AG09319 (cell line): ENCODE data around the genes CHCT1 and LIMD2.

DNA sequence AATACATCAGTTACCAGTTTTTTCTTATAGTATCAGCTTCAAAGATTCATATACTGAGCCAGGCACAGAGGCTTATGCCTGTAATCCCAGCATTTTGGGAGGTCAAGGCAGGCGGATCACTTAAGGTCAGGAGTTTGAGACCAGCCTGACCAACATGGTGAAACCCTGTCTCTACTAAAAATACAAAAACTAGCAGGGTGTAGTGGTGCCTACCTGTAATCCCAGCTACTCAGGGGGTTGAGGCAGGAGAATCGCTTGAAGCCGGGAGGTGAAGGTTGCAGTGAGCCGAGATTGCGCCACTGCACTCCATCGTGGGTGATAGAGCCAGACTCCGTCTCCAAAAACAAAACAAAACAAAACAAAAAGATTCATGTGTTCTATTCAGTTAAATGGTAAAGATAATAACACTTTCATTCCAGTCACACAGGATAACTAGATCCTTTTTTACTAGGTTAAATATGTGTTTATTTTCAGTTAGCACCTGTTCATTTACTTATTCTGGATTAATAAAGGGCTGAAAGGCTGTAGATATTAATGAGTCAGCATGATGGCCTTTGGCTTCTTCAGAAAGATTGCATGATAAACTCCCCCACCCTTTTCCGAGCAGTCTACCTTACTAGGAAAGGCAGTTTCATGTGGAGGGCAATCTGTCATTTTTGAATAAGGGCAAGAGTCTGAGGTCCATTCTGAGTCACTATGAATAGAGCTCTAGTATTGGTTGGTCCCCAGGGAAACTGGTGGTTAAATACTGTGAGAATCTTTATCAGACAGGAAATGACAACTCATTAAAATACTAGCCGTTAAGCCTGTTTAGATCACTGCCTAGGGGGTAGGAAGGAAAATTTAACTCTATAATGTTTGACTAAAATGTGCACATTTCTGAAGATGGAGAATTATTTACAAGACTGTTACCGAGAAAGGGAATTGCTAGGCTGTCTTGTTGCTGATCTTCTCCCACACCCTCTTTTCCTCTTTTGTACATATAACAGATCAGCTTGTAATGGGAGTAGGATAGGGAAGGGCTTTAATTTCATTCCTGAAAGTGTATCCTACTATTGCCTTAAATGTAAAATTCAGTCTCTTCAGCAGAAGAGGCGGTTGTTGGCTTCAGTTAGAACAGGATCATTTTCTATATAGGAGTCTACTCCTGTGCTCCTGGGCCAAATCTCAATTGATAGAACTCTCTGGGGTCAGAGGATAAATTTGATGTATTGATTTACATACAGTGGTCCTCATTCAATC is 63.5 kb downstream of the TUBD1 start:
- RRBS, result no CpG with 5 or more reads among the region's 11 CpGs

- RRBS, result no CpG with 5 or more reads among the region's 6 CpGs
These were observed 52.9 kb downstream of the TUBD1 start for GRCh38 chr17:59839671-59840339.

DNA sequence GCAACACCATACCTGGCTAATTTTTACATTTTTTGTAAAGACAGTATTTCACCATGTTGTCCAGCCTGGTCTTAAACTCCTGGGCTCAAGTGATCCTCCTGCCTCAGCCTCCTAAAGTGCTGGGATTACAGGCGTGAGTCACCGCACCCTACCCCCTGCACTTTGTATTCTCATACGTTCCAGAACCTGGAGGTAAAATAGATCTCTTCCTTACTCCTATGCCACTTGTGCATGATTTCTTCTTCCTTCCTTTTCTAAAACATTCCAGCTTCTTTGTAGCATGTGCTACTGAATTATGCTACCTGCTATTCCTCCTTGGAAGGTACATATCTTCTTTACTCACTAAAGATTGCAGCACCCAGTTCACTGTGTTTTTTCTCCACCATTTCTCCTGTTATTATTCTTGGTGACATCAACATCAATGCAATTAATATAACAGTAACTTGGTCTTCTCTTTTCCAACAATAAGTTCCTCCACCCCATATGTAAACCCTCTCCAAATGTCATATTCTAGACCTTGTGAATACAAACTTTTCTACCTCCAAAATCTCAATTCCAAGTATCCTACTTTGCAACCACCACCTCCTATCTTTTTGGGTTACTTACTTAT is 44.5 kb downstream of the CA4 start:
- RRBS, result no CpG with 5 or more reads among the region's 3 CpGs

GRCh38 chr17:60422234-60422734 is at the start of gene CHCT1:
CHCT1 (plus strand) TSS chr17:60422489.
- RRBS, result 83% methylated on average over 1 of the region's 15 CpGs

- RRBS, result no CpG with 5 or more reads among the region's 6 CpGs
These were observed 38.7 kb downstream of the APPBP2 start for GRCh38 chr17:60487341-60487693.

DNA sequence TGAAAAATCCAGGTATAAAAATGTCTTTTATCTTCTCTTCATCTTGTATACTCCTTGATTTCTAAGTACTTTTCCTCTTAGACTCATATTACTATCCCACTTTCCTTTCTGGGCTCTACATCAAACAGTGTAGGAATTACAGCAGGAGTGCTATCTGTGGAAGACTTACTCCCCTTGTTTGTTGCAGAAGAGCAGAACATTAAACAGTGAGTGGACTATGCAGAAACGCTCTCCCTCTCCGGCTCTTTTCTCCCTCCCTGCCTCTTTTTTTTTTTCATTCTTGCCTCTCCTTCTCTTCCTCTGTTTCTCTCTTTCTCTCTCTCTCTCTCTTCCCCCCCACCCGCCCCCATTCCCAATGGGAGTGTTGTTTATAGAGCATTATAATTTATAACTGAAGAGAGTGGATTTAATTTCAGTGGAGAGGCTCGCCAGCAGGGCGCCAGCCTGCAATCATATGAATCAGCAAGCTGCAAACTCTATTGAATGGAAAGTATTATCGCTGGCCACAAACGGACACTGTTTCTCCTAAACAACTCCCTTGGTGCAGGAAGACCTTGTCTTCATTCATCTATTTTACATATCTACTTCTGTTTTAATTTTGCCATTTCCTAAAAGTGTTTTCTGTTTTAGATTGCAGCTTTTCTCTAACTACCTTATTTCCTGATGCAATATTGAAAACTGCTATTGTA is 242.2 kb upstream of the TBX2 start:
- RRBS, result no CpG with 5 or more reads among the region's 7 CpGs

GRCh38 chr17:61188872-61189629 is 210.6 kb upstream of the TBX2 start:
- RRBS, result no CpG with 5 or more reads among the region's 5 CpGs

DNA sequence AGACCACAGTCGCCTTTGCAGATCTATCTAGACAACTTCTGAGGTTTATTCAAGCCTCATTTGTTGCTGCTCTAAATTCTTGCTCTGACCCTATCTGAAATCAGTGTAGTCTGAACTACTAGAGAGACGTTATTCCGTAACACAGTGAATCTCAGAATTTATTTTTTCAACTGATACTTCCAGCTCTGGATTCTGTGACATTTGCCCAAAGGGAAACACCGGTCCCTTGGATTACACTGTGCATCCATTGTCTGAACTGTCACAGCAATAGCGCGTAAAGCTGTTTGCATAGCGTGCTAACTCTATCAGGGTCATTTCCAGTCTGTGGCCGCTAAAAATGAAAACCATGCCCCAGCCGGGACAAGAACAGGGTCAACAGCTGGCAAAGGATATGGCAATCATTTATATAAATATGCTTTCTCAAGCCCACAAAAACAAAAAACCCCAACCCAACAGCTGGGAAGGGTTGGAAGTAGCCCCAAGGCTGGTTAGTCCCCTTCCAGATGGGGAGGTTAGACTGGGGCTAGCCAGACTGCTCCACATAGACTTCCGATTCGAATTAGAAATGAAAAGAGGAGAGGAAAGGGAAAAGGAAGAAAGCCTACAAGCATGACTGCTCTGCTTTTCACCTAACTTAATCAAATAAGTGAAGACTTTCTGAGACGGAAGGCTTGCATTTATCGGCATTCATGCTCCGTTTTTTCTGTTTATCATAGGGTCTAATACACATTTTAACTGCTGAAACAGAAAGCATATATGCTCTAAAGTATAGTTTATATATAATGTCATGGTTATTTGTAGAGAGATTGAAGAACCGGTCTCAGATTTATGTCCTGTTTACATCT is 203.4 kb upstream of the TBX2 start:
- RRBS, result no CpG with 5 or more reads among the region's 15 CpGs

DNA sequence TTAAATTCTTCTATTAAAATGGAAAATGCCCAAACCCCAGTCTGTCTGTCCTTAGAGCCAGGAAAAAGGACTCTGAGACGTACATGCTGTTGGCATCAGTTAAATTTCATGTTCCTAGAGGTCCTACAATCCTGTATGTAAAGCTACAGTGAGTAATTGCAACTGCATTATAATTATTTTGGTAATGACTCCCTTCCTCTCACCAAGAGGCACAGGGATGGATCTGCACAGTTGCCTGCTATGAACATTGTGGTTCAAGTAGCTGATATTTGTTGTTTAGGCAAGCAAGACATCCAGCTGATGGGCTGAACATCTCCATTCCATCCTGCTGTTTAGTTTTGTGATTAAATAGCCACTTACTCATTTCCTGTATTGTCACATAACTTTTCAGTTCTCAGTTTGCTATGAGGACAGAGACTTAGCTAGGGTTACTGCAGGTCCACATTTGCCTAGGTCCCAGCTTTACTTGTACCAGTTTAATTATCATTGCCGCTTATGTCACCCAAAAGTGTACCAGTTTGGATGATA is 181.2 kb upstream of the TBX2 start:
- RRBS, result no CpG with 5 or more reads among the region's 2 CpGs

GRCh38 chr17:61347878-61348655 is 51.6 kb upstream of the TBX2 start:
- RRBS, result no CpG with 5 or more reads among the region's 9 CpGs

DNA sequence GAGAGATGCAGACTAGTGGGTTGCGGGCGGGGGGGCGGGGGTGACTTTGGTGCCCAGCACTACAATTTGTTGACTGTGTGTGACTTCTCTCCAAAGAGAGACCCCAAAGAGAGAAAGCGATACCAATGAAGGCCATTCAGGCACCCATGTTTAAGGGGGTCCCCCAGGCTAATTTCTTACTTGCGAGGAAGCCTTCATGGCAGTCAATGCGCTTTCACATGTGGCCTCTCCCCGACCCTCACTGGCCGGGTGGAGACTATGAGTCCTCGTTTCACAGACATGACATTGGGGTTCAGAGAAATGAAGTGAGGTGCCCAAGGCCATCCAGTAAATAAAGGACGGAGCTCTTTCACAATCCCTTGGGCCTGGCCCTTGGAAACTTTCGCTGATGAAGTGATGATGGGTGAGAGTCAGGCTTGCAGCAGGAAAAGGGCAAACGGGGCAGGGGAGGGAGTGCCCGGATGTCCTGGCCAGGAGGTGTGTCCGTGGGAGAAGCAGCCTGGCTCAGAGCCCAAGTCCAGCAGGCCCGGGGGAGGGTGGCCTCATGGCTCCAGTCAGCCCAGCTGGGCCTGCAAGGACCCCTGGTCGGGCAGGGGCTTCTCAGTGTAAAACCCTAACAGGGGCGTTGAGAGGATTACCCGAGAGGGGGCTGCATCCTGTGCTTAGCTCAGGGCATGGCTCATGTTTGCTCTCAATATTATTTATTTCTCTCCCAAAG is 14.6 kb downstream of the TBX2 start:
- RRBS, result 16% methylated on average over 3 of the region's 18 CpGs

DNA sequence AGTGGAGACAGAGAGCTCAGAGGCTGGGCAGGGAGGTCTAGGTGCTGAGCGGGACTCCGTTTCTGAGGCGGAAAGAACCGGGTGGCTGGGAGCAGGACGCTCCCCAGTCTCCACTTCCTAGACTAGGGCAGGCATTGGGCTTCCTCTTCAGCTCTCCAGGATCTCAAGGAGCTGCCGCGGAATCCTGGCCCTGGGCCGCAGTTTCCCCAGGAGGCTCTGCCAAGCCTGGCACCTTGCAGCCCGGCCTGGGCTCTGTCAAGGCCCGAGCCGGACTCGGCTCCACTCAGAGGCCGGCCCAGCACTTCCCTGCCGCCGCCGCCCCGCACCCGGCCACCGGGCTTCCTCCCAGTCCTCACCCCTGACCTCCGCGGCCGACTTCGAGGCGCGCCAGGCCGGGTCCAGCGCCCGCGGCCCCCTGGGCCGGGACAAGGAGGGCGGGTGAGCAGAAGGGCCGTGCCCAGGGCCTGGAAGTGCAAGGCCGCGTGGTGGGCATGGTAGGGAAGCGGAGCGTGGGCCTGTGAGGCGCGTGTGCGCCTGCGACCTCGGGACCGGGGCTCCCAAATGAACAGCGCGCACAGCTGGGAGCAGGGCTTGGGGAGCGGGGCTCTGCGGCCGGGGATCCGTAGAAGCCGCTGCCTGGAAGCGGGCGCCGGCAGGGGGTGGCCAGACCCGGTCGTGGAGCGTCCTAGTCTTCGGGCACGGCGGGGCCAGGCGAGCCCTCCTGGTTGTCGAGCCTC is 698 bp upstream of the TBX4 start:
- RRBS, result 42% methylated on average over 26 of the region's 60 CpGs

DNA sequence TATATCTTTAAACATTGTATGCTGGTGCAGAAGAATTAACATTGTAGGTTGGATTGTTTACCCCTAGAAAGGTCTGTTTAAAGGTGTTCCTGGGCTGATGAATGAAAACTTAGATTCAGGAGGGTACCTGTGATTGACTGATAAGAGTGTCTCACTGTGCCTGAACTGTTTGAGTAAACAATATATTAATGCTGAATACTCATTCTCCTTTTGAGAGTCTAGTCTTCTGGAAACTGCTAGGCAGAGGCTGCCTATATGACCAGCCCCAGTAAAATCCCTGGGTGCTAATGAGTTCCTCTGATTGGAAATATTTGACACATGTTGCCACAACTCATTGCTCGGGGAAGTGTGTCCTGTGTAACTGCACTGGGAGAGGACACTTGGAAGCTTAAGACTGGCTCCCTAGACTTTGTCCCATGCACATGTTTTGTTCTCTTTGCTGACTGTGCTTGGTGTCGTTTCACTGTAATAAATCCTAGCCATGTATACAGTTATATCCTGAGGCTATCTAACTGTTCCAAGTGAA is 108.6 kb upstream of the NACA2 start:
- RRBS, result no CpG with 5 or more reads among the region's 2 CpGs

GRCh38 chr17:61911343-61911951 is 16.3 kb downstream of the INTS2 start:
- RRBS, result no CpG with 5 or more reads among the region's 4 CpGs

DNA sequence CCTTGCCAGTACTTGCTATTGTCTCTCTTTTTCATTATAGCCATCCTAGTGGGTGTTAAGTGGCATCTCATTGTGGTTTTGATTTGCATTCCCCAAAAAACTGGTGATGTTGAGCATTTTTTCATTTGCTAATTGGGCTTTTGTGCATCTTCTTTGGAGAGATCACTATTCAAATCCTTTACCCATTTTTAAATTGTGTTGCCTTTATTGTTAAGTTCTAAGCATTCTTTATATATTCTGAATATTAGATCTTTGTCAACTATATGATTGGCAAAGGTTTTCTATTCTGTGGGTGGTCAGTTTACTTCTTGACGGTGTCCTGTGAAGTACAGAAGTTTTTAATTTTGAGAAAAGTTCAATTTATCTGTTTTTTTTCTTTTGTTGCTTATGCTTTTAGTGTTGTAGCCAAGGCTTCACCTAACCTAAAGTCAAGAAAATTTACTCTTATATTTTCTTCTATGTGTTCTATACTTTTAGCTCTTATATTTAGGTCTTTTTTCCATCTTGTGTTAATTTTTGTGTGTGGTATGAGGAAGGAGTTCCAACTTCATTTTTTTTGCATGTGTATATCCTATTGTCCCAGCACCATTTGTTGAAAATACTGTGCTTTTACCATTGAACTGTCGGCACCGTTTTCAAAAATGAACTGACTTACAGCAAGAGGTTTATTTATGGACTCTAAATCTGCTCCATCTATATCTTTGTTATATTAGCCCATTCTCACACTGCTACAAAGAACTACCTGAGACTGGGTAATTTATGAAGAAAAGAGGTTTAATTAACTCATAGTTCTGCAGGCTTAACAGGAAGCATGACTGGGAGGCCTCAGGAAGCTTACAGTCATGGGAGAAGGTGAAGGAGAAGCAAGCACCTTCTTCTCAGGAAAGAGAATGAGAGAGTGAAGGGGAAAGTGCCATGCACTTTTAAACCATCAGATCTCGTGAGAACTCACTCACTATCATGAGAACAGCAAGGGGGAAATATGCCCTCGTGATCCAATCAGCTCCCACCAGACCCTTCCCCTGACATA is 65.2 kb downstream of the TLK2 start:
- RRBS, result no CpG with 5 or more reads among the region's 5 CpGs

GRCh38 chr17:62626575-62627612 is 576 bp upstream of the MRC2 start:
- RRBS, result 1% methylated on average over 19 of the region's 58 CpGs

GRCh38 chr17:62705563-62706449 is 78.3 kb downstream of the MRC2 start:
- RRBS, result no CpG with 5 or more reads among the region's 17 CpGs

GRCh38 chr17:63433602-63434536 is 12.2 kb downstream of the CYB561 start:
- RRBS, result 41% methylated on average over 9 of the region's 31 CpGs

DNA sequence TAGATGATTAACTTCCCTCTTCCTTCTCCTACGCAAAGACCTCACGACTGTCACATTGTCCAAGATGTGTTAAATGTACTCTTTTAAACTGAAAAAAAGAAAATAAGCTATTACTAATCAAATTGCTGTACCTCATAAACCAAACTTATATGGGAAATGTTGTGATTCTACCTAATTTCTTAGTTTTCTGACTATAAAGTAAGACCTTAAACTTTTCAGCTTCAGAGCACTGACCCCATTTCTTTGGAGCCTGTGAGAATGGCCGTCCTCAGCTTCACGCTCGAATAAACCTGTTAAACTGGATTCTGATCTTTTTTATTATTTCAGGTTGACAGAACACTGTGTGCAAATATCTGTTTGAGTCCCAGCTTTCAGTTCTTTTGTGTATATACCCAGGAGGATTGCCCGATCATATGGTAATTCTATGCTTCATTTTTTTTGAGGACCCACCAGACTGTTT is 20.0 kb upstream of the KCNH6 start:
- RRBS, result no CpG with 5 or more reads among the region's 6 CpGs

- RRBS, result 2% methylated on average over 74 of the region's 151 CpGs
These were observed at the start of gene LIMD2 for GRCh38 chr17:63699602-63700628. LIMD2 (minus strand) TSS chr17:63700125.